Thoracic aorta (tissue), 1 donor: ENCODE measurements around a stretch of chr11.

DNA sequence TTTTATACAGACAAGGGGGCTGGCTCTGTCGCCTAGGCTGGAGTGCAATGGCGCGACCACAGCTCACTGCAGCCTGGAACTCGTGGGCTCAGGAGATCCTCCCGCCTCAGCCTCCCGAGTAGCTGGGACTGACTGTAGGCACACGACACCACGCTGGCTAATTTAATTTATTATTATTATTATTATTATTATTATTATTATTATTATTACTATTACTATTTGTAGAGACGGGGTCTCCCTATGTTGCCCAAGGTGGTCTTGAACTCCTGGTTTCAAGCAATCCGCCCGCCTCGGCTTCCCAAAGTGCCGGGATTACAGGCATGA lies 568 bp upstream of the POGLUT3 start:
- RAMPAGE, long total RNA = no peak

DNA sequence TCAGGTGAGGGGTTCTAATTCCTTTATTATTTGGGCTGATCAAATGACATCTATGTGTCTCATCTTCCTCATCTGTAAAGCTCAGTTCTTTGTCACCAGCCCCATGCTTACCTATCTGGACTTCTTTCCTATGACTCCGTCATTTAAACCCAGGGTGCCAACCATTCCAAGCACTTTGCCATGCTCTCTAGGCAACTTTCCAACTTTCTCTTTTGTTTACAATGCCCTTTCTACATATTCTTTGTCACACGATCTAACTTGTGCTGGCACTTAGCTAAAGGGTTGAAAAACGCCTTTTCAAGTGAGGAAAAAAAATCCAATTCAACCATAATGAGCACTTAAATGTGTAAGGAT lies 27.9 kb downstream of the EXPH5 start:
- RAMPAGE, long total RNA = no peak

DNA sequence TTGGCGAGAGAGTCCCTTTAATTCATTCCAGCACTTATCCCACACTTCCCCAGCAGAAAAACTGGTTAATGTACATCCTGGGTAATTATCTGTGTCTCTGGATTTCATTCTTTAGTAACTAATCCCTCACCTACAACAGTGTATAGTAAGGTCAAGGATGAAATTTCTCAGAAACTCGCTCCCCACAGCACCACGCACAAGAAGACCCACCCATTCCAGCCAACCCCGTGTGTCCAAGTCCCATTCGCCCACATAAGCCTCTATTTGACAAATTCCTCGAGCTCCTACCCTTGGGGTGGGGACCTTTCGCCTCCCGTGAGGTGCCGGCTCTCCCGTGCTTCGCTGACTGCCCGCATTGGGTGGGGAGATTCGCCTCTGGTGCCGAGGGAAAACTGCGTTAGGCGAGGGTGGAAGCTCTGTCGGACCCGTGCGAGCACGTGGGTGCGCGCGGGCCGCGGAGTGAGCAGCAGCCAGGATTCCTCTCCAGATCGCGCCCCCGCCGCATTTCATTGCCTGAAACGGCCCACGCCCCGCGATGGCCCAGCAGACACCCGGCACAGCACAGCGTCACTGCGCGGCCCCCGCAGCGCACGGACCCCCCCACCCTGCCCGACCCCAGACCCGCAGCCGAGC lies 887 bp downstream of the EXPH5 start:
- RAMPAGE, long total RNA = no peak

GRCh38 chr11:108895777-108896155 lies 230.9 kb downstream of the DDX10 start:
- RAMPAGE, long total RNA = no peak

DNA sequence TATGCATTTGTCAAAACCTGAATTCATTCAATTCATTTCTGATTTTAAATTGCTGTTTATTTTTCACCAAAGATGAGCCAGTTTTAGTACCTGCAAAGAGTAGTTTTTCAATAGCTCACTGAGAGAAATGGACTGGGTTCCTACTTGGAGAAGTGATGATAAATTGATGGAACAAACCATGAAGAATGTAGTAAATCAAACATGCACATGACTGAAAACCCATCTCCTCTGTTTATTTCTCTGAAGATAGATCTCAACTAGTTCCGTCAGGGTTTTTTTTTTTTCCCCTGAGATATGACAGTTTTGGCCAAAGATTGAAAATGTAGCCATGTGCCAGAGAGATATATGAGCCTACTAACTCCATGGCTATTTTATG lies 239.6 kb downstream of the DDX10 start:
- RAMPAGE, long total RNA = no peak

DNA sequence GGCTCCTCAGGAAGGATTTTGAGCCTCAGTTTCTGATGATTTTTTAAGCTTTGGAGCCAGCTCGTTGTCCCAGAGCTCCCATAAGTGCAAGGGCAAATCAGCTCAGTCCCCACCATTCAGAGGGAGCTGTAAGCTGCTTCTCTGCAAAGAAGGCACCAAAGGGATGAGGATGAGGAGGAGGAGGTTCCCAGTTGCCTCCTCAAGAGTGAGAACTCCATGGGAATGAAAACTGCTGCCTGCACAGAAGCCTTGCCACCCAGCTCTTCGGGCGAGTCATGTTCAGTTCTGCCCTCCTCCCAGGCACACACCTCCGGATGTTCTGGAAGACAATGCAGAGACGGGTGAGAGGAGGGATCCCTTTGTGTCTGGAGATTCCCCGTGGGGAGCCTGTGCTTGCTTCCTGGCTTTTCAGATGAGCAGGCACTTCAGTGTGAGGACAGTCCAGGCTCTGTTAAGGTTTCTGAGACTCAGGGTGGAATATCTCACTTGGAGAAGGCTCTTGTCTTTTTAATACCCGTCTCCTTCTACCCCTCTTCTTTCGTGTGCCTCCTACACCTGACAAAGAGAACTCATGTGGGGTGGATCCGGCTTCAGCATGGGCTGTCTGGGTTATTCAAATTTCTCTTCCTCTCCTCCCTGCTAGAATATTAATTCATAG lies 295.6 kb downstream of the DDX10 start:
- RAMPAGE, long total RNA = no peak

DNA sequence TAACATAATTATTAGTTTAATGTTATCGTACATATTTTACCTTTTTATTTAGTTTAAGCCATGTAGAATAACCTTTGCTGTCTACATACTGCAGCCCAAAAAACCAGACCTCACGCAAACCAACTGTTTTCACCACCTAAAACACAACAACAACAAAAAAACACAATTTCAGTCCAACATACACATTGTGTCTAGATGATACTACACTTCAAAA lies 31.8 kb downstream of the RDX start:
- RAMPAGE, long total RNA = no peak

DNA sequence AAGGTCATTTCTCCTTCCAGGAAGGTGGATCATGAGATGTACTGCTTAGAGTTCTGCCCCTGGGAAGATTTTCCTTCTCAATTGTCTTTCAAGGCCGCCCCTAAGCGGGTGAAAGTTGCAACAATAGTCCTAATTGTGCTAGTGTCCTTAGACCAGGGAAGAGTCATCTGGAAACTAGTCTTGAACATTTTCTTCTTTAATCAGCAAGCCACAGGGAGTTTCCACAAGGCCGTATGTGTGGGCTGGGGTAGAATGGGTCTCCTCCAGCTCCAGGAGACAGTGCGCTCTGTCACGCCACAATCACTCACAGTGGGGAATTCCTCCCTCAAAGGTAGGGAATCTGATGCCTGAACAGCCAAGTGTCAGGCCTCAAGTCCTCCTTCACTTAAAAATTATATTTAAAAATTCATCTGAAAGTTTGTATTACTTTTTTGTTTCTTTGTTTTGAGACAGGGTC lies 53.3 kb upstream of the RDX start:
- RAMPAGE, long total RNA = no peak

DNA sequence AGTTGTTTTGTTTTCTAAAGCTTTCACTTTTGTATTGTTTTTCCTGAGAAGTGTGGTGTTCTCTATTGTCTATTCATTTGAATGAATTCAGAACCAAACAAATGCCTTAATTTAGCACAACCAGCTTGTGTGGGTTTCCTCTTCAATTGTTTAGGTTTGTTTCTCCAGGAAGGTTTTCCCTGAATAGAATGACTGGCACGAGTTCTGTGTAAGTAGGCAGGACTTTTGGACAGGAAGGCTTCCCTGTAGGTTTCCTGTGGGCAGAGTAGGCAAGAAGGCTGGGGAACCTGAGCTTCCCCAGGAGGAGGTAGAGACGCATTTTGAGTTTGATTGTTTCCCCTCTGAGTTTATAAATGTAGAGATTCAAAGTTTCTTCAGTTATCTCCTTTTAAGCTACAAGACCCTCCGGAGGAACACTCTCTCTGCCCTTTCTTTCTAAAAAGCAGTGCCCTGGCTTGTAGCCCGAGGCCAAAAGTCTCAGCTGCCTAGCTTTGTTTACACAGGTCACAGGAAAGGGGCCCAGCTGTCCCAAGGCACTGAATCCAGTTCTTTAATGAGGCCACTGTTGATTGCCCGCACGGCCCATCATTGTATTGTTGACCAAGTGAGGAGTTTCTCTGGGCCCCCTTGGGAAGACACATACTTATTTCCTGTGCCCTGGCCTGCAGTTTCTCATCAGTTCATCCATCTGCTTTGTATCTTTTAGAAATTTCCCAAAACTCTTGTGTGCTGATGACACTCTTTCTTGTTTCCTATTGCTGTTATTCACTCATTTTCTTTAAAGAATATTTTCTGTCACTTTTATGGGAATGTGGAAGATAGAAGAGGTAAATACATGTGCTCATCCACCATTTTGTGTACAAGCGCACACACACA lies 66.6 kb upstream of the FDX1 start:
- RAMPAGE, long total RNA = no peak

GRCh38 chr11:110462925-110463986 lies 33.5 kb downstream of the FDX1 start:
- RAMPAGE, long total RNA = no peak

DNA sequence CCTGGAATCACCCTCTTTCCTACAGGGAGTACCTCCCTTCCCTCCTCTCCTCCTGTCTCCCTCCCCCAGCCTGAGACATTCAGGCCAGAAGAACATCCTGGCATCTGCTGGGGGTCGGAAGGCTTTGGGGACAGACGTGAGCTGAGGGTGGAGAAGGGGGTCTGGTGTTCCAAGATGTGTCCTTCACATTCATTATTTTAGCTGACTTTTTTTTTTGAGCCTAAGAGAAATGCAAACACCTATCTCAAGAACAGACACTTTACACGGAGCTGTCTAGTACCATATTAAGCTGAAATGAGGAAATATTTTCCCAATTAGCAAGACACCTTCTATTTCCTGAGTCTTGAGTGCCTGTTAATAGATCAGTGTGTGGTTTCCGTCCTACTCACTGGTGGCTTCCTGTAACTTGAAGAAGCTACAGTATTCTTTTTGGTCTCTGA lies 92.5 kb downstream of the FDX1 start:
- RAMPAGE, long total RNA = no peak

- RAMPAGE, long total RNA = no peak
These were observed 132.5 kb downstream of the ARHGAP20 start for GRCh38 chr11:110579539-110580340.

DNA sequence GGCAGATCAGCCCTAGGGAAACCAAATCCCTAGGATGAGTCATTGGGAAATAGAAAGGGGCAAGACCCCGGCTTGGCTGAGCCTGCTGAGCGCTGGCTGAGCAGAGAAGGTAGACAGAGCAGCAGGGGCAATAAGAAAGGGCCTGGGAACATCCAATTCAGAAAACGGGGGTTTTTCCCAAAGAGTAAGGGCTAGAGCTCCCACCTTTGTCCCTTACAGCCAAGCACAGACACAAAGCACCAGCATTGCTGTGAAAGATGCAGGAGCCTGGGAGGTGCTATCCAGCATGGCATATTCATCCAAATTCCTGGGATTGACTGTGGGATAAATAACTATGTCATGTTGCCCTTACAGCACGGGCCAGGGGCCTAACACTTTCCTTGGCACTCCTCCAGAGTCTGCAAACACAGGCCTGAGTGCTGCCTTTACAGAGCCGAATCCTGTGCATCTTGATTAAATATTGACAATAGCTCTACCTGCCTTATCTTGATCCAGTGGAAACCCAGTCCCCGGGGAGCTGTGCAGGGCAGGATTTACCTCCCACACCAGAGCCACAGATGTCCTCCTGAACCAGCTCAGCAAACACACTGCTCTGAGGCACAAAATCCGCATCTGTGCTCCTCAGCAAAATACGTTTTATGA lies 36.2 kb downstream of the POU2AF3 start:
- RAMPAGE, long total RNA = no peak

GRCh38 chr11:111363868-111364537 lies 15.1 kb downstream of the POU2AF1 start:
- RAMPAGE, long total RNA = no peak

- RAMPAGE, long total RNA = no peak
These were observed 57.7 kb upstream of the POU2AF1 start for GRCh38 chr11:111436681-111437233.

GRCh38 chr11:111541167-111542065 lies 896 bp downstream of the LAYN start:
- RAMPAGE, long total RNA = start-site peak on the minus strand at chr11:111541427-111541497, 7 reads; start-site peak on the plus strand at chr11:111541550-111541558, 13 reads

GRCh38 chr11:111601703-111602368 lies 413 bp upstream of the SIK2 start:
- RAMPAGE, long total RNA = no peak

DNA sequence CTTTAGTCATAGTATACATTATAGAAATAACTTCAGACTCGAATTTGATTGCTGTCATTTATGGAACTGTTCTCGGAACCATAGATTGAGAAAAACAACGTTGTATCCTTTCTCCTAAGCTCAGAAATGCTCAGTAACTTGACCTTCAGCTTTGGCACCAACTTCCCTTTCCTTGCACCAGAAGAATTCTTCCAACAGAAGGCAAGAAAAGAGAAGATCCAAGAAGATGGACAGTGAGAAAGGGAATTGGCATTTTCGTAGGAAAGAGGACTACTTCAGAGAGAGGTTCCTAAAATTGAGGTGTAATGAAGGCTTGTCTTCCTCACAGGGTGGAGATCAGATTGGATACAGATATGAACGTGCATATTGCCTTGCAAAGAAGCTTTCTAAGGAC lies 51.0 kb downstream of the SIK2 start:
- RAMPAGE, long total RNA = no peak

DNA sequence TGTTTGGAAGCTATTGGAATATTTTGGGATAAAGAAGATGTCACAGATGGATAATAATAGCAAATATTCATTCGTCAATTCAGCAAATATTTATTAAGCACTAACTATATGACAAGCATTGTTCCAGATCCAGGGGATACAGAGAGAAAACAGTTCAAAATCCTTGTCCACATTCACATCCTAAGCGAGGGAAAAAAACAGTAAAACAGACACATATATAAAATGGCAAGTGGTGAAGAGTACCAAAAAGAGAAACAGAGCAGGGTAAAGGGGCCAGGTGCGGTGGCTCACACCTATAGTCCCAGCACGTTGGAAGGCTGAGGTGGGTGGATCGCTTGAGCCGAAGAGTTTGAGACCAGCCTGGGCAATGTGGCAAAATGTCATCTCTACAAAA lies 59.9 kb downstream of the SIK2 start:
- RAMPAGE, long total RNA = no peak

DNA sequence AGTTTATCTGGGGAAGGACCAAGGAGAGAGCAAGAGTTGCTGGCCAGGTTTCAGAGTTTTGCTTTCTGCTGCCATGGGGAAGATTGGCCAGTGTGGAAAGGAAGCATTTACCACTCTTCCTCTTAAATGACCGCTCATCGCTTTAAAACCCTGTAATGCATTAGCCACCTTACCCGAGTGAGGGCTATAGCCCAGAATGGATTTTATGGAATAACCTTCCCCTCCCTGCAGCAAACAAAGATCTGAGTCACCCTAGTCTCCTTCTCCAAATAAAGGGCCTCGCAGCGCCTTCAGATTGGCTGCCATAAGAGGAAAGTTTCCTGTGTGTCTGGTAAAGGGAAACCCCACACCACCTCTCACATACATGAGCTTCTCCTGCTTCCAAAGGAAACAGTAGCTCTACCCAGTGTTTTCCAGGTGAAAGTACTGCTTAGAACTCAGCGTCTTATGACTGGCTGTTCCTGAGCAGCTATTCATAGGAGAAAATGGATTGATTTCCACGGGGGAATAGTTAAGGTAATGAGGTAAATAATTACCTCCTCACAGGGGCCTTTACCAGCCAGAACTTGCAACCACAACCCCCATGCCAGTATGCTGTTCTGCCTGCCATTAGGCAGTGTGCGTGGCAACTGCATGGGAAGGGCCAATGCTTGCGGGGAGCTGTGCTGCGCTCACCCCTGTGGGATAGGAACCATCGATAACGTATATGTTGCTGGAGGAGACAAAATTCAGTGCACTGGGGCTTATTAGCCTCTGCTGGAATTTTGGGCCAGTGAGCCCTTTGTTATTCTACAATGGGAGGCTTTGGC lies 47.6 kb downstream of the PPP2R1B start:
- RAMPAGE, long total RNA = no peak